Astrocyte (in vitro differentiated cells and primary cell): ENCODE measurements around a stretch of chr6.

- PRO-cap = no peak
- RRBS, 2 experiments = no CpG with 5 or more reads among the region's 9 CpGs
These were observed 40.3 kb downstream of the DUSP22 start for GRCh38 chr6:332574-333083.

DNA sequence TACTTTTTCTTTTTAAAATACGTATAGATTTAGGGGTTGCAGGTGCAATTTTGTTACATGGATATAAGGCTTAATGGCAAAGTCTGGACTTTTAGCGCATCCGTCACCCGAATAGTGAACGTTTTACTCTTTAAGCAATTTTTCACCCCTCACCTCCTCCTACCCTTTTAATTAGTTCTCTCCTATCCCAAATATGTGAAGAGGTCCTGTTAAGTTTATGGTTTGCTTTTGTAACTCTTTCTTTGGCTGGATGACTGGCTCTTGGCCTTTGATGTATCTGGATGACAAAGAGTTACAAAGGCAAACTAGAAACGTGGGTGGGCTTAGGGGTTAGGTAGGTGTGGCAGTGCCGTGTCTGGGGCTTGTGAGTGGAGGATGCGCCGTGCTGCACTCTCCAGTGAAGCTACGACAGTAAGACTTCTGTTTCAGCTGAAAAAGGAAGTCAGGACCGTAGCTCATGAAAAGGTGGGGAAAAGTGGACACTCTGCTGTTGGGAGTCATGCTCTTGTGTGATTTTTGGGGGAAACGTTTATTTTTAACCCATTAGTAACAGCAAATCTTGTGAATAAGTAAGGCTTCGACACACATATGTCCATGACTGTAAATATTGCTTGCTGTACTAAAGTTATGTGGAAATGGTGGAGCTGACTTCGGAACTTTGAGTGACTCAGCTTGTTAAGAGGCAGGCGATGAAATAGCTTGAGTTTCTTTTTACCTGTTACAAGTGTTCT lies 45.5 kb downstream of the DUSP22 start:
- PRO-cap = no peak
- RRBS, 2 experiments = no CpG with 5 or more reads among the region's 15 CpGs

- PRO-cap = no peak
- RRBS, 2 experiments = 2 to 3% methylated on average over 35 to 43 of the region's 126 CpGs
These were observed 1.2 kb downstream of the IRF4 start for GRCh38 chr6:392456-393527.

- PRO-cap = no peak
- RRBS, 2 experiments = no CpG with 5 or more reads among the region's 18 CpGs
These were observed 12.1 kb downstream of the IRF4 start for GRCh38 chr6:403456-404305.

- PRO-cap = no peak
- RRBS, 2 experiments = no CpG with 5 or more reads among the region's 5 CpGs
These were observed 99.7 kb downstream of the IRF4 start for GRCh38 chr6:491294-491662.

DNA sequence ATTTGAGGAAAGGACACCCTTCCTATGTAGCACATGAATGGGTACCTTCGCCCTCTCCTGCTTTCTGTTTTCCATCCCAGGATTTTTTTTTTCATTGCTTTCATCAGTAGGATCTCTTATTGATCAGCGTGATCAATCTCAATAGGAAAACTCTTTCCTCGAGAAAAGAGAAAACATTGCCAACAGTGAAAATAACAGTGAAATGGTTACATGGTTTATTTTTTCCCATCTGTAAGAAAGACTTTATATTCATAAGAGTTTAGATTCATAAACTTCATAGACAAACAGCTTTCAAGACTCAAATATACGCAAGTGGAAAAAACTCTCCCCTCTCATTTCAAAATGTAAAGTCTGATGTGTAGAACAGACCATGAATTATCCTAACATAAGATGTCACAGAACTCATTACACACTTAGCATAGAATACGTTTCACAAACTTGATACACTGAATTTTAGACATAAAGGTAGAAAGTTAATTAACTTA lies 118.8 kb downstream of the IRF4 start:
- PRO-cap = no peak
- RRBS, 2 experiments = no CpG with 5 or more reads among the region's 5 CpGs

DNA sequence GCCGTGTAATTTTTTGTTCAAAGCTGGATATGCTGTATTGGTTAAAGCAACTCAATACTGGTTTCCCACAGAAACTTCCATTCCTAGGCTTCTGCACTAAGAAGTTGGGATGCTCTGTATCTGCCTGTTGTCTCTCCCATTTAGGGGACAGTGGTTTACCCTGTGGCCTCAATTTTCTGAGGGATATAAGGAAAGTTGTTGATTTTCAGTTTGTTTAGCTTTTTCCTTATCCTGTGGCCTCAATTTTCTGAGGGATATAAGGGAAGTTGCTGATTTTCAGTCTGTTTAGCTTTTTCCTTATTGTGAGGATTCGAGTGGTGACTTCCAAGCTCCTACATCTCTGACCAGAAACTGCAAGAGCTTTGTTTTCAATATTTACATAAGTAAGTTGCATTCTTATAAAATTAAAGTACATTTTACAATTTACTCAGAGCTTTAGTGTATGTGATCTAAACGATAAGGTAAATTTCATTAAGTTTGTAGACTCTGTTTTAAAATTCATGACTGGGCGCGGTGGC lies 15.6 kb upstream of the HUS1B start:
- PRO-cap = no peak
- RRBS, 2 experiments = no CpG with 5 or more reads among the region's 5 CpGs

GRCh38 chr6:719368-719850 lies 26.5 kb upstream of the EXOC2 start:
- PRO-cap = no peak
- RRBS, 2 experiments = no CpG with 5 or more reads among the region's 6 CpGs

- PRO-cap = no peak
- RRBS, 2 experiments = no CpG with 5 or more reads among the region's 4 CpGs
These were observed 144.5 kb upstream of the EXOC2 start for GRCh38 chr6:837246-837937.

DNA sequence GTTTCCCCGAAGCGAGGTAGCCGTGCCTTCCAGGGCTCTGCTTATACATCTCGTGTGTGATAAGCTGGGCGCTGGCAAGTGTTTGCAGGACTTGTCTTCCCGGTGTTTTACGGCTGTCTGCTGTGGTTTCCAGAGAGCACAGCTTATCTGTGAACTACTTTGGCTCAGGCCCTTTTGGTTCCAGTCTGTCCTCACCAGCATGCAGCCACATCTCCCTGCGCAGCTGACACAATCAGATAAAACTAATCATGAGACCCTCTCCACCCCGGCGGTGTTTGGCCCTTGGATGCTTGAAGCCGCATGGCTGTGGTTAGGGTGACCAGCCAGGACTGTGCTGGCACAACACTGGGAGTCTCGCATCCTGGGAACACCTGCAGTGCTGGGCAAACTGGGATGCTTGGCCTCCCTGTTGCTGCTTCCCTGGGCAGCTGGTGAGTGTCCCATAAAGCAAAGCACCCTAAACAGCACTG lies 241.8 kb upstream of the FOXQ1 start:
- PRO-cap = no peak
- RRBS, 2 experiments = no CpG with 5 or more reads among the region's 12 CpGs

DNA sequence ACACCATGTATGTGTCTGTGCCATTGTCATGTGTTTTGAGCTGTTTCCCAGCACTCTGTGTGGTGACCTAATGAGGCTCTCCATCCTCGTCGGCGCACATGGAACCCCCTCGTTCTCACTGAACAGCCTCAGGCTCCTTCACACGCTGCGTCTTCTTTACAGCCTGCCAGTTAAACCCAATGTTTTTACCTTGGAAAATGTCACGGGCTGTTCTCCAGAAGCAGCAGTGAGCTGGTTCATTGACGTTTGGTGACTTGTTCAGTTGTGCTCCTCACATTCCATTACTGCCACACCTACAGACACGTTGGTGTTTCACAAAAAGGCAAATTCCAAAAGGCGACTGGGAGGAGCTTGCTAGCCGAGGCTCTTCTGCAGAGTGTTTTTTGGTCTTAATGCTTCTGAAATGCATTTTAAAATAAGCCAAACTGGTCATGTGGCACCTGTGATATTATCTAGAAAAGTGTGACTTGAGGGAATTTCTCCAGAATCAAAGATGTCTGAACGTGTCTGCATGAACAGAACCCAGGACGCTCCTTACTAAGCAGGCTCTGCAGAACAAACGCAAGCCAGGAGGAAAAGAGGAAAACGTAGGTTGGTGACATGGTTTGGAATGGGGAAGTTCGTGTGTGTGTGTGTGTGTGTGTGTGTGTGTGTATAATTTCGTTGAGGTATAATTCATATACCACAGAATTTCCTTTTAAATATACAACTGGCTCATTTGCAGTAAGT lies 200.8 kb upstream of the FOXQ1 start:
- PRO-cap = no peak
- RRBS, 2 experiments = no CpG with 5 or more reads among the region's 17 CpGs

DNA sequence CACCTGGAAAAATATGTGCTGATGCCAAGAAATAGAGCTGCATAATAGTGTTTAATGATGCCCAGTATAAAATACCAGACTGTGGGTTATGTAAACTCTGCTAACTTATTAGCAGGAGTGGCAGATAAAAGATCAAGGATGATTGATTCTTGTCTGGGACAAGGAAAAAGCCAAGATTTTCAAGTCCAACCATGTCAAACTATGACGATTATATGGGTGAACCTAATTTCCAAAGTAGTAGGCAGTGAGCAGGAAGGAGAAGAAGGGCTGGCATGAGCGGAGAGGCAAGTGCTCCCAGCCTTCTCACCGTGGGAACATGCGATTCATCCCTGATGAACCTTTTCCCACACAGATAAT lies 150.6 kb upstream of the FOXQ1 start:
- PRO-cap = no peak
- RRBS, 2 experiments = no CpG with 5 or more reads among the region's 4 CpGs

DNA sequence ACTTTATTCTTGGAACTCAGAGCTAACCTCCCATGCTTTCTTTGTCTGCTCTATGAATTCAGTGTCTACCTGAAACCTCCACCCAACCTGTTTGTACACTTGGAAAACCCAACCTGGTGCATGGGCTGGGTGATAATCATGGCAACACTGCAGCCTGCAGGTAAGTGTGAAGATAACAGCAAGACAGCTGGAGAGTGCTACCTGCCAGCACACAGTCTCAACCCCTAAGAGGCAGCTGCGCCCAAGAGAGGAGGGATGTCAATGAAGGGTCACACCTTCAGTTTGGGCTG lies 24.3 kb downstream of the FOXQ1 start:
- PRO-cap = no peak
- RRBS, 2 experiments = no CpG with 5 or more reads among the region's 1 CpG

DNA sequence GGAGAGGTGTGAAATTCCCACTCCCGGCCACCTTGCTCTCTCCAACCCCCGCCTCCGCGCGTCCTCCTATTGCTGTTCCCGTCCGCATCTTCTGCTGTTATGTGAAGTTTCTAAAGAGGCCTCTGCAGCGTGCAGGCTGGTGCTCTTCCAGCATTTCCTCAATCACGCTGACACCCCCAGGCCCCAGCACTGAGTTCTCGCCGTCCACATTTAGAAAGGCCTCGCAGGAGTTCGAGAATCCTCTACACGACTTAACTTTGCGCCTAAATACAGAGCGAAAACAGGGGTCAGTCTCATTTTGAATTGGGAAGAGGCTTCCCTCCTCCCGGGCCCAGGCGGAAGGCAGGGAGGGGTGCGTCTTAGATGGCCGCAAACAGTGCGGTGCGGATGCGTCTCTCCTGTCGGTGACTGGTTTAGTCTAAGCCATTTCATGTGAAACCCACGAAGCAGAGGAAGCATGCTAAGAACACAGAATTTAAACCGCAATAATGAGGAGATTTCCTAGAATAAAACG lies 4.1 kb upstream of the FOXF2 start:
- PRO-cap = no peak
- RRBS, 2 experiments = 2 to 8% methylated on average over 1 of the region's 27 CpGs

GRCh38 chr6:1385750-1385994 lies 3.7 kb upstream of the FOXF2 start:
- PRO-cap = no peak
- RRBS, 2 experiments = no CpG with 5 or more reads among the region's 10 CpGs

DNA sequence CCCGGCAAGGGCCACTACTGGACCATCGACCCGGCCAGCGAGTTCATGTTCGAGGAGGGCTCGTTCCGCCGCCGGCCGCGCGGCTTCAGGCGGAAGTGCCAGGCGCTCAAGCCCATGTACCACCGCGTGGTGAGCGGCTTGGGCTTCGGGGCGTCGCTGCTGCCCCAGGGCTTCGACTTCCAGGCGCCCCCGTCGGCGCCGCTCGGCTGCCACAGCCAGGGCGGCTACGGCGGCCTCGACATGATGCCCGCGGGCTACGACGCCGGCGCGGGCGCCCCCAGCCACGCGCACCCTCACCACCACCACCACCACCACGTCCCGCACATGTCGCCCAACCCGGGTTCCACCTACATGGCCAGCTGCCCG lies 1.1 kb downstream of the FOXF2 start:
- PRO-cap = no peak
- RRBS, 2 experiments = 1% methylated on average over 10 of the region's 46 CpGs

DNA sequence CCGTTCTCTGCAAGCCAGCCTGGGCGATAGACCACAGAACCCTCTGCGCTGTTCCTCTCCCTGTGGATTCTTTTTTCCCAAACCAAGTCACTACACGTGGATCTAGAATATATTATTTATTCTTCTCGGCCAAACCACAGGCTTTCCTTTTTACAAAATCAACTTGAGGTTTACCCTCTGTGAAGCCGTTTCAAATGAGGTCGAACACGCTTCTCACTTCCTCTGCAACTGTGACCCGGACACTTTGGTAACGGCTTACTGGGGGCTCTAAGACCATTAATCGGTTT lies 55.2 kb upstream of the FOXC1 start:
- PRO-cap = no peak
- RRBS, 2 experiments = 58 to 83% methylated on average over 2 of the region's 11 CpGs

GRCh38 chr6:1594229-1594816 lies 15.4 kb upstream of the FOXC1 start:
- PRO-cap = no peak
- RRBS, 2 experiments = no CpG with 5 or more reads among the region's 27 CpGs

GRCh38 chr6:1614756-1615116 lies 5.0 kb downstream of the FOXC1 start:
- PRO-cap = no peak
- RRBS, 2 experiments = 7 to 22% methylated on average over 6 to 11 of the region's 44 CpGs

DNA sequence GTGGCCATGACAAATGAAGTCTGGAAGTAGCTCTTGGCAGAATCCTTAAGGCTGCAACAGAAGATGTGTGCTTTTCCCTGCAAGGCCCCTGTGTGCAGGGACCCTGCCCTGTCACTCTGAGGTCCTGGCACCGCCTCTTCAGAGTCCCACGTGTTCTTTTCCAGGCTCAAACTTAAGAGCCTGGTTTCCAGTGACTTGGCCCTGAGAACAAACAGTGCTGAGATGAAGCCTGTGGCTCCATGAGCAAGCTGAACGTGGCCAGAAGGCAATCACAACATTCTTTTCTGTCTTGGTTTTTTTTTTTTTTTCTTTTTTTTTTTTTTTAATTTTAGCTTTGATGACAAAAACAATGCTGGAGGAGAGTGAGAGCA lies 85.9 kb downstream of the FOXC1 start:
- PRO-cap = no peak
- RRBS, 2 experiments = no CpG with 5 or more reads among the region's 3 CpGs